ENCODE data around the gene SPATA31D1.

- RAMPAGE, long total RNA = no peak
- RRBS = no CpG with 5 or more reads among the region's 1 CpG
Observed at GRCh38 chr9:76373539-76373771, 20.8 kb downstream of the RFK start.

DNA sequence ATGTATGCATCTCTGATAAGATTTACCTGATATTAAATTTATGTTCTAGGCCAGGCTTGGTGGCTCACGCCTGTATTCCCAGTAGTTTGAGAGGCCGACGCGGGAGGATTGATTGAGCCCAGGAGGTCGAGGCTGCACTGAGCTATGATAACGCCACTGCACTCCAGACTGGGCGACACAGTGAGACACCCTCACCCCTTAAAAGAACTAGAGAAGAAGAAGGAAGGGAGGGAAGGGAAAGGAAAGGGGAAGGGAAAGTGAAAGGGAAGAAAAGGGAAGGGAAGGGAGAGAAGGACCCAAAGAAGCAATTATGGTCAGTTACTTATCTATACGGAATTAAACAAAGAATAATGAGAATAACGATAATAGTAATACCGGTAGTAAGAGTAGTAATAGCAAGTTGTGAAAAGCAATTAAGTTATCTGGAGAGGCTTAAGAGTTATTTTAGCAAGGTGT, 1.2 kb upstream of the RFK start:
- RAMPAGE, long total RNA = no peak
- RRBS = no CpG with 5 or more reads among the region's 10 CpGs

- RAMPAGE, long total RNA = no peak
- RRBS = no CpG with 5 or more reads among the region's 18 CpGs
Observed at GRCh38 chr9:76691545-76692687, 214.0 kb downstream of the PRUNE2 start.

- RAMPAGE, long total RNA = no peak
- RRBS = no CpG with 5 or more reads among the region's 12 CpGs
Observed at GRCh38 chr9:76873184-76873838, 32.6 kb downstream of the PRUNE2 start.

- RAMPAGE, long total RNA = no peak
- RRBS = no CpG with 5 or more reads among the region's 9 CpGs
Observed at GRCh38 chr9:77969864-77970580, 61.6 kb downstream of the GNAQ start.

DNA sequence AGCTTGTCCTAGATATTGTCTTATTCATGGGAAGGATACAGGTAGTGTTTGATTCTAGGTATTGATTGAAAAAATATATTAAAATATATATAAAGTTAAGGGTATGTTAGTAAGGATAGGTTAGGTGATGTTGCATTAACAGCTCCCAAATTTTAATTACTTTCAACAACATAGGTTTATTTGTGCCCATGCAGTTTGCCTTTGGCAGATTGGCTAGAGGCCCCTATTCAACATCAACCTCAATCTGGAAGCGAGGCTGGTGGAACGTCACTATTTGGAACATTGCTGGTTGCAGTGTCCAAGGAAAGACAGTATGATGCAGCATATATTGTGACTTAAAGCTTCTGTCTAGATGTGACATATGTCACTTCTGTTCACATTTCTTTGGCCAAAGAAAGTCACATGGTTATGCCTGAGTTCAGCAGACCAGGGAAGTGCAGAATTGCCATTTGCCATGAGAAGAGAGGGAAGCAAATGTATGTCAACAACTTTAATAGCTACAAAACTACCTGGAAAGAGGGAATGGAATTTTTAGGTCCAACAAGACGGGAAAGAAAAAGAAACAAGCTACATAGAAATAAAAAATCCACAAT, 24.3 kb upstream of the PSAT1 start:
- RAMPAGE, long total RNA = no peak
- RRBS = no CpG with 5 or more reads among the region's 3 CpGs

DNA sequence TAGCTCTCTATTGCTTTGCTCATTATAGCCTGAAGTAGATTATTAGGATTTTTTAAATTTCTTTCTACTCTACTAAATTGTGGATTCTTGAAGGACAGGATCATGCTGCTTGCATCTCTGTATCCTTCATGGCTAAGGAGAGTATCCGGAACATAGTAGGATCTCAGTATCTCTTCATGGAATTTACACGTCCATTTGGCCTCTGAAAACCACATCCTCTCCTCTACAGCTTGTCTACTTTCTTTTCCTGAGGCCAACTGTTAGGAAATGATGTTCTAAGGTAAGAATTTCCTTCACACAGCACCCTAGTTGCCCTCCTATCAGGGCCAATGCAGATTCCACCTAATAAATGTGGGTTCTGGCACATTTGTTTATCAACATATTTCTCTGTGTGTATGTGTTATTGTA, 558.0 kb upstream of the TLE4 start:
- RAMPAGE, long total RNA = no peak
- RRBS = no CpG with 5 or more reads among the region's 2 CpGs

DNA sequence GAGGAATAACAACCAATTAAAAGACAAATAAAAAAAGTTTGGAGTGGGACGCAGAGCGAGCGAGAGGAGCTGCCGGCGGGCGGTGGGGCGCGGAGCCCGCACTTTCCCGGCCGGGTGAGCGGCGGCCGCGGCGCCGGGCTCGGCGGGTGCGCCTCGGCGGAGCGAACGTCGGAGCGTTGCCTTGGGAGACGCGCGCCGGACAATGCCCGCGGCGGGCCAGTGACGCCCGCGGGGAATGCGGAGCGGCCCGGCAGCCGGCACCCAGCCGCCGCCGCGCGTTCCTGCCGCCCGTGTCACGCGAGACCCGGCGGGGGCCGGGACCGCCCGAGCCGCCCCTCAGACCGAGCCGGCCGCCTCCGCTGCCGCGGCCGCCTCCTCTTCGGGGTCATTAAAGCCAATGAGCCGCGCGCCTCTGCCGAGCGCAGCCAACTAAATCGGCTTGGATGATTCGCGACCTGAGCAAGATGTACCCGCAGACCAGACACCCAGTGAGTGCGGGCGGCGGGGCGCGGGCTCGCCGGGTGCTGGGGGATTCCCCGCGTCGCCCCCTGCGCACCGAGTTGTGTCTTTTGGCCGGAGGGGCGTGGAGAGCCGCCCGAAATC, 684 bp downstream of the TLE4 start:
- RAMPAGE, long total RNA = no peak
- RRBS = 2% methylated on average over 50 of the region's 88 CpGs

DNA sequence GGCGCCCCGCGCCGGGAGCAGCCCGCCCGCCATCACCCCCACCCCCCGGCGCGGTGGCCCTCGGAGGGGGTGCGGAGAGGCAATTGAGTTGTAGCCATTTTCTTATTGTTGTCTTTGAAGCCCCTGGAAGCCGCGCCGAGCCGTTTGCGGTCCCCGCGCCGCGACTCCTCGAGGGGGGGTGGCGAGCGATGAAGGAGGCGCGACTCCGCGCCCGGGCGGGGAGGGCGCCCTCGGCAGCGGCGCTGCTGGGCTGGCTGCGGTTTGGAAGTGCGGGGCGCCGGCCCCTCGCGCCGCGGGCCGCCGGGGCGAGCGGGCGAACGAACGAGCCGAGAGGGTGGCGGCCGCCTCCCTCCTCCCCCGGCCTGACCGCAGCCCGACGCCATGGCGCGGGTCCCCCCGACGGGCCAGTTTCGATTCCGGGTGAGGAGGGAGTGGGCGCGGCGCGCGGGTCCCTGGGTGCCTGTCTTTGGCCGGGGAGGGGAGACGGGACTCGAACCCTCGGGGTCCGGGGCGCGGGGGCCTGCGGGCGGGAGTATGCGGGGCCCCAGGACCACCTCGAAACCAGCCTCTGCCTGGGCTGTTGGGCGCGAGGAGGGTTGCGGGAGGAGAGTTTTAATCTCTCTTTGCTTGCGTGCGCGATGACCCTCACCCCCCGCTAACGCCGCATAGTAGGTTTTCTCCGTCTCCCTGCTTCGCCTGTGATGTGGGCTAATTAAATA, 1.3 kb downstream of the TLE4 start:
- RAMPAGE, long total RNA = no peak
- RRBS = 1% methylated on average over 43 of the region's 88 CpGs

- RAMPAGE, long total RNA = no peak
- RRBS = no CpG with 5 or more reads among the region's 4 CpGs
Observed at GRCh38 chr9:80231786-80232337, 660.1 kb downstream of the TLE4 start.

- RAMPAGE, long total RNA = no peak
- RRBS = no CpG with 5 or more reads among the region's 6 CpGs
Observed at GRCh38 chr9:81373126-81373691, 316.1 kb downstream of the TLE1 start.

DNA sequence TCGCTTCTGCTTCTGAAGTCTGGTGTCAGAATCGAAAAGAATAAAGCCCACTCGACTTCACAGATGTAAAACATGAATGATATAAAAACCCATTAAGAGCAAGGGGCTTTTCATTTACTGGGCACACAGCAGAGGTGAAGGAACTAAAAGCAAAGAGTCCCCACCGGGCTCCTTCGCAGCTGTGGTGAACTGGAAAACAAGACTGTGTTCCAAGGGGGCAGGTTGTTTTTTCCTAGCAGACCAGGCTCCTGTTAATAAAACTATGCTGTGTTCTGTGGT, 91.7 kb downstream of the TLE1 start:
- RAMPAGE, long total RNA = no peak
- RRBS = no CpG with 5 or more reads among the region's 5 CpGs

DNA sequence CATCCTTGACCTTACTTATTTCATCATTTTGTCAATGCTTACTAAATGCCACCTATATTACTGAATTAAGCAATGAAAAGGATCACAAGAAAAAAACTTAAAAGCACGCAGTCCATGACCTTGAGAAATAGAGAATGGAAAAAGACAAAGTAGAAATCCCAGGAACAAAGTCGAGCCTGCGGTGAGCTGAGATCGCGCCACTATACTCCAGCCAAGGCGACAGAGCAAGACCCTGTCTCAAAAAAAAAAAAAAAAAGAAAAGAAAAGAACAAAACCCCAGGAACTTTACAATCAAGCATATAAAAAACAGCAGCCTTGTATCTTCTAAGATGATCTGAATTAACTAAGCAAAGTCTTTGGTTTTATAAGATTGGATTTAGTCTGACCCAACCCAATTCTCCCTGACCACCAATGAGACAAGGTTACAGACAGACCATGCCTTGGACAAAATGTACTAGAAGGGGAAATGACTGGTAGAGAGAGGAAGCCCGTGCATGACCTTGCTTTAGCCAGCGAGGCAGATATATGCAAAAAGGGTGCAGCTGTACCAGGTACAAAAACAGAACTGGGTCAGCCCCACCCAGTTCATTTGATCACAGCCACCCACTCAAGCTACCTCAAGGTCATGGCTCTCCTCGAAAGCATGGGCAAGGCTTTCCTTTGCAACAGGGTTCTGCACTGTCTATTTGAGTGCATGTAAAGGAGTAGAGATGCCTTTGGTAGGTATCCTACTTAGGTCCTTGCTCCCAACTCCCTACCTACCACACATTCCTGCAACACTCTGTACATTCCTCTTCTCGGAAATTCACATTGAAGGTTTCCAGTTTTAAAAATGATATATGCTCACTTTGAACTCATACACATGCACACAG, 33.5 kb downstream of the TLE1 start:
- RAMPAGE, long total RNA = no peak
- RRBS = no CpG with 5 or more reads among the region's 10 CpGs

DNA sequence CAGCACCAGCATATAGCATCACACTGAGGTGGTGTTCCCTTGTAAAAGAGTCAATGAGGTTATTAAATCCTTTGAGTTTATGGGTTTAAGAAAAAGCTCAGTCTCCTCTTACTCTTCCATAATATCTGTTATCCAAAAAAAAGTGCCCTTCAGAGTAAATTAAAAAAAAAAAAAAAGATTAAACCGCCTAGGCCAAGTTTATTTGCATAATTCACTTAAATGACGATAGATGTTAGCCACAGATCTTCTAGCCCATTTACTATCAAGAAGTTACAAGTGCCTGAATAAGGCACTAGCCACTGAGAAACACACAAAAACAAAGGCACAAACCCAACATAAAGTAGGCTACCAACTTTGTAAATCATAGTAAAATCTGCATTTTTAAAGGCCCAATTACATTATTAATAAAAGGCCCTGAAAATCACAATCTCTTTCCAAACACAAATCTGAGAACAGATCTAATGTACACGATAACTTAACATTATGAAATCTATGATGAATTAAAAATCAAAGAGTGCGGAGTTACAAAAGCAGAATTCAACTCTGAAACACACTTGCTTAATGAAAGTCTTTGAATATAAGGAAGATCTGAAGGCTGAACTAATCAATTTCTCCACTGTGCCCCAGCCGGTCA, 5.2 kb downstream of the TLE1 start:
- RAMPAGE, long total RNA = no peak
- RRBS = no CpG with 5 or more reads among the region's 5 CpGs

DNA sequence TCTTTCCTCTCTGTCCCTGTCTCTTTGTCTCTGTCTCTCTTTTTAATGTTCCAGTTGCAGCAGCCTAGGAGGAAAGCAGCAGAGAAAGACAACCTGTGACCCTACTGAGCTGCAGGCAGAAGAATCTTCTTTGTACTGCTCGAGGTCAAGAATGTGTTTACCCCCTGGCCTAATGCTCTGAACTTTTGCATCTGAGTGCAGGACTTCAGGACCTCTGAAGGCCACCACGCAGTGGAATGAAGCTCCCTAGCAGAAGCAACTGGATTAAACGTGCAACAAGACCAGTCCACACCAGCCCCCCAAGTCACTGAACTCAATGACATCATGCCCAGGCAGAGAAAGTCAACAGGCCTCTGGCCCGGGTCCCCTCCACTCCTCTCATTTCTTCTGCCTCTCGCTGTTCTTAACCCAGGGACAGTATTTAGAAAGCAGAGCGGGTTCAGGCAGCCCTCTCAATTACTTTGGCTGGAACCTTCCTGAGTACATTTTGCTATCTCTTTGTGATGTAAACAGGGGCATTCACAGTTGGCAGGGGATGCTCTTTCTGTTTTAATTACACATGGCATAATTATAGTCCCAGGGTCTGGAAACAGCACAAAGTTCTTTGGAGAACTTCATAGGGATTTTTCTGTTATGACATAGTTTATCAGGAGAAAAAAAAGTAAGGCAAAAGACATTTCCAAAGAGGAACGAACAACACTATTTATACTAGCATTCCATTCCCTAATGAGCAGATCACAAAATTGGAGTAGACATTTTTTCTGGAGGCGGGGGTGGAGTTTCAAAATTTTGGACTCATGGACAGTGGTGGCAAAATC, 108.3 kb upstream of the SPATA31D4 start:
- RAMPAGE, long total RNA = no peak
- RRBS = no CpG with 5 or more reads among the region's 8 CpGs

GRCh38 chr9:81988668-81989024, at the start of gene SPATA31D1:
TSS of gene SPATA31D1 (plus strand) at chr9:81988772.
- RAMPAGE, long total RNA = no peak
- RRBS = no CpG with 5 or more reads among the region's 4 CpGs

DNA sequence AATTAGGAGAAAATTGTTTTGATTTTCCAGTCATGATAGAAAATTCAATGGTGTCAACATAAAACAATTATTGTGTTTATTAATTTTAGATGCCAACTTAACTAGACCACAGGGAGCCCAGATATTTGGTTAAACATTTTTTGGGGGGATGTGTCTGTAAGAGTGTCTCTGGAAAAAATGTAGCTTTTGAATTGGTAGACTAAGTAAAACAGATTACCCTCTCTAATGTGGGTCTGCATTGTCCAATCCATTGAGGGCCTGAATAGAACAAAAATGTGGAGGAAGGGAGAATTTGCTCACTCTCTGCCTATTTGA, 328.2 kb downstream of the SPATA31D1 start:
- RAMPAGE, long total RNA = no peak

- RAMPAGE, long total RNA = no peak
- RRBS = no CpG with 5 or more reads among the region's 6 CpGs
Observed at GRCh38 chr9:83281311-83281946, 218.5 kb upstream of the RASEF start.

DNA sequence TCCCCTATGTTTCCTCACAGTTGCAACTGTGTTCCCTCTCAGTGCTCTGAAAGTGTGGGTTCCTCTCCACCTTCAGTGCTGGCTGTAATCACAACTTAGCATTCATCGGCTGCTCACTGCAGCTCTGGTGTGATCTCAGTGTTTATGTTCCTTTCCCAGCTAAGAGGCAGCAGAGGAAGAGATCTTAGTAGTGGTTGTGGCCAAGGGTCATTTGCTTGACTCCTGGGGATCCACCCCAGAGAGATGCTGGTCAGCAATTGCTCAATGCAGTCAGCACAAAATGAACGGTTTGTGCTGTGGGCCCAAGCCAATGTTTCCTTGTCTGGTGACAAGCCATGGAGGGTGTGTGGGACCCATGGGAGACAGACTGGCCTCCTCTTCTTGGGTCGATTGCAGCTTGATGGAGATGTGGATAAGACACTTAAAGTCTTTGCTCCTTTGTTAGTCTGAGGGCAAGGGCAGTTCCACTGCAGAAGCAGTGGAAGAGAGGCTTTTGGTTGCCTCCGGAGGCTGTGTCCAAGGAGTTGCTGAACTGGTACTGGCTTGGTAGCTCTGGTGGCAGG, 16.1 kb upstream of the FRMD3 start:
- RAMPAGE, long total RNA = no peak
- RRBS = no CpG with 5 or more reads among the region's 4 CpGs

DNA sequence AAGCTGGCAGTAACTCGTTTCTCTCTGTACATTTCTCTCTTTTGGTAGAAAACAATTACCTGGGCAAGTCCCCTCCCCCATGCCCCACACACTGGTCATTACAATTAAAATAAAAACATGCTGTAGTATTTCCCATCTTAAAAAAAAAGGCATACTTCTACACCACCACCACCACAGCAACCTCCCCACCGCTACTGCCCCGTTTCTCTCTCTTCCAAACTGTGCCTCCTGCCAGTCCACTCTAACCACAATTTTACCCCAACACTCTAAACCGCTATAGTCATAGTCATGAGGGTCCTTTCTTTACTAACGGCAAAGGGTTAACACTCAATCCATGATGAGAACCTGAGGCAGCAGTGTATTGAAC, 33.9 kb downstream of the IDNK start:
- RAMPAGE, long total RNA = no peak
- RRBS = no CpG with 5 or more reads among the region's 5 CpGs